Skin of body (tissue), 2 donors: ENCODE measurements around a stretch of chr18.

- RAMPAGE, long total RNA: no peak
Measured at GRCh38 chr18:3079082-3079618, 66.2 kb upstream of the LPIN2 start.

DNA sequence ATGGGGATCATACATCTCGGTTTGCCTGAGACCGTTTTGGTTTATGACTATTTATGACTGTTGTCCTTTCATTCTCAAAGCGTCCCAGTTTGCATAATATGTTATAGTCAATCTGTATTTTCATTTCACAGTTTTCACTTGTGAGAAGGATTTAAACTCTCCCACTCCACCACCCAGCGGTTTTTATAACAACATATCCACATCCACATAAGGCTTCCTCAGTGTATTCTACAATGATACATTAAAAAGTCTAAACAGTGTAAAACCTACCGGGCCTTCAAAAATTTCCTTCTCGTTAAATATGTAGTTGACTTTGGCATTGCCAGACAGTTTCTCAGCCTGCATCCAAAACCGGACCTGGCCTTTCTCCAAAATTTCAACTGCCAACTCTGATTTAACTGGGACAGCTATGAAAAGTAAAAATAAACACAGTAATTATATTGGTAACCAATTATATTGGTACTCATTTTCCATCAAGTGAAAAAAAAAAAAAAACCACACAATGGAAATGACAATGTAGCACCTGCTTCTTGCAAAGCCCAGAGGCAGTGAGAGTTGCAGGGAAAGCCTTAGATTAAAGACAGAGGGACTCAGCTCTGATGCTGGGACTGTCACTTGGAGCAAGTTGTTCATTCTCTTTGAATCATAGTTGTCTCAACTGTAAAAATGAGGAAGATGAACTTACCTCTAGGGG is 81.1 kb upstream of the LPIN2 start:
- RAMPAGE, long total RNA: no peak

DNA sequence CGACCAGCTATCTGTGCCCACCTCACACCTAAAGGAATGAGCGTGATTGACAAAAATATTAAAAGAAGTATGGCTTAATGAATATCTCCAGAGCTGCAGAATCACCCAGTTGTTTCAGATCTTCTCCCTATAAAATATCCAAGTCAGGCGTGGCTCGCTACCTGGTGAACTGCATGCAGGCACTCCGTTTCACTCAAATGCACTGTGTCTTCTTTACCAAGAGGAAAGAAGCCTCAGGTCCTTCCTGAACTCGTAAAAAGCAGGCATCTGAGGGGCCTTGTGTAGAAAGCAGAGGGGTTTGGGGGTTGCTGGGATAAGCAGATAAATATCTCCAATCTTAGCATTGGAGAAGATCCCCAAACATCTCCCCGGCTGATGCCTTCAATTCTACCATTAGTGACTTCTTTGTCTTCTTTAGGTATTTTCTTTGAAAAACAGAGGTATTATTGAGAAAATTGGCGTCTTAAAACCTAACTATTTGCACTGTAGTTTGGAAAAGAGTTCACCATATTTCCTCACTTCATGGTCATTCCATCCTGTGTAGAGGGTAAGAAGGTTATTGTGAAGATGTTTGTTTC is 67.8 kb downstream of the MYOM1 start:
- RAMPAGE, long total RNA: no peak

- RAMPAGE, long total RNA: no peak
Measured at GRCh38 chr18:3179440-3180096, 40.2 kb downstream of the MYOM1 start.

- RAMPAGE, long total RNA: no peak
Measured at GRCh38 chr18:3253177-3253581, 5.6 kb downstream of the MYL12A start.

GRCh38 chr18:3257112-3258090 is 4.5 kb upstream of the MYL12B start:
- RAMPAGE, long total RNA: no peak

DNA sequence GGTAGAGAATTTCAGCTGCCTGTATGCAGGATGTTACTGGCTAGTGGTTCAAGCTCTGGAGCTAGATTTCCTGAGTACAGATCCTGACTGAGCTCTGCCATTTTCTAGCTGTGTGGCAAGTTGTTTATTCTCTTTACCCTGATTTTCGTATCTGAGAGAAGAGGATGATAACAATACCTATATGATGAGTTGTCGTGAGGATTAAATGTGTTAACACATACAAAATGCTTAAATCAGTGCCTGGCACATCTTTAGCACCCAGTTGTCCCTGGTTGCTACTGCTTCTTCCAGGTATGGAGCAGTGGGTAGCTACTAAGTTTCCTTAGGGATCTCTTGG is 1.8 kb downstream of the MYL12B start:
- RAMPAGE, long total RNA: no peak

- RAMPAGE, long total RNA: no peak
Measured at GRCh38 chr18:3449940-3450148, 128 bp upstream of the TGIF1 start.

DNA sequence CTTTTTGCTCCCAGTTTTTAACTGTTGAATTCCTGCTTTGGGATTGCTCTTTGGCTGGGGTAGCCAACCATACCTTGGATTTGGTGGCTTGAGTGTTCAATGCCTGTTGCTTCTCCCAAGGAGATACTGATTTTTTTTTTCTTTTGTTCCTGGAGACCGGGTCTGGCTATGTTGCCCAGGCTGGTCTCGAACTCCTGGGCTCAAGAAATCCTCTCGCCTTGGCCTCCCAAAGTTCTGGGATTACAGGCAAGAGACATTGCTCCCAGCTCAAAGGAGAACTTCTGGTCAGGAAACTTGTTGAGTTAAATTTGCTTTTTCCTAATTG is 3.0 kb downstream of the TGIF1 start:
- RAMPAGE, long total RNA: no peak

- RAMPAGE, long total RNA: no peak
Measured at GRCh38 chr18:3458461-3459350, 8.7 kb downstream of the TGIF1 start.

DNA sequence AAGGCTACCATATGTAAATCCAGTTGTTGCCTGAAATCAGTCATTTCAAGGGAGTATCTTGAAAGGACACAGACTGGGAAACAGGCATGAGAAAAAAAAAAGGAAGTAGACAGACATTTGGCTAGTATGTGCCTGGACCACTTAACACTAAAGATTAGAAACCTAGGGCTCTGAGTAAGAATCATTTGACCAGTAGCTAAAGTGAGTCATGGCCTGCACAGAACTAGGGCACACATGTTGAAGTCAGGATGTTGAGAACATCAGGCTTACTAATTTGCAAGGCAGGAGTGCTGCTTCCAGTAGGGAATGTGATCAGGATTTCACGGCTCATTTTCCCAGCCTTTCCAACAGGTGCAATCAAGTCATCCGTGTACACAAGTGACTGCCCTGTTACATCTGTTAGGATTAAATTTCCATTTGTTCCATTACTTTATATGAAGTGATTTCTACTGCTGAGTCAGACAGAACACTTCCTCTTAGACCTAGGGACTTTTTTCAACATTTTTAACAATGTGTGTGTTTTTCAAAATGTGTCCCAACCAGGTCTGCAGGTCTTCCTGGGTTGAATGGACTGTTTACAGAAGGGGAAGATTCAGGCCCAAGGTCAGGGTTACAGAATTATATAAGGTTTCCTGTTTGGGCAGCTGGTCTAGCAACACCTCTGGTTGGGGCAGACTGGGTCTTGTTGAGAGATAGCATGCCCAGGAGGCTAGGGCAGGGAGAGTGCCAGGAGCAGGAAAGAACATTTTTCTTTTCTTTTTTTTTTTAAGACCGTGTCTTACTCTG is 145.6 kb downstream of the TGIF1 start:
- RAMPAGE, long total RNA: no peak

GRCh38 chr18:3608420-3608833 is 158.5 kb downstream of the TGIF1 start:
- RAMPAGE, long total RNA: no peak

GRCh38 chr18:3654509-3655151 is 204.7 kb downstream of the TGIF1 start:
- RAMPAGE, long total RNA: no peak

DNA sequence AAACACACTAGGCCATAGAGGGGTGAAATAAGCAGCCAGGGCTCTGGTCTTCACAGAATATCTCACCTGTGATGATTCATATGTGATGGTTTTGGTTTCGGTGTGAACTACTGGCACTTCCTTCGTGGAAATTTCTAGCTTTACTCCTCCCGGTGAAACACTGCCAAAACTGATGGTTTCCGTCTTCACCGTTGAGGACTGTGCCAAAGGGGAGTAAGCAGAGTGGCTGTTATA is 100.5 kb upstream of the ZBTB14 start:
- RAMPAGE, long total RNA: no peak

DNA sequence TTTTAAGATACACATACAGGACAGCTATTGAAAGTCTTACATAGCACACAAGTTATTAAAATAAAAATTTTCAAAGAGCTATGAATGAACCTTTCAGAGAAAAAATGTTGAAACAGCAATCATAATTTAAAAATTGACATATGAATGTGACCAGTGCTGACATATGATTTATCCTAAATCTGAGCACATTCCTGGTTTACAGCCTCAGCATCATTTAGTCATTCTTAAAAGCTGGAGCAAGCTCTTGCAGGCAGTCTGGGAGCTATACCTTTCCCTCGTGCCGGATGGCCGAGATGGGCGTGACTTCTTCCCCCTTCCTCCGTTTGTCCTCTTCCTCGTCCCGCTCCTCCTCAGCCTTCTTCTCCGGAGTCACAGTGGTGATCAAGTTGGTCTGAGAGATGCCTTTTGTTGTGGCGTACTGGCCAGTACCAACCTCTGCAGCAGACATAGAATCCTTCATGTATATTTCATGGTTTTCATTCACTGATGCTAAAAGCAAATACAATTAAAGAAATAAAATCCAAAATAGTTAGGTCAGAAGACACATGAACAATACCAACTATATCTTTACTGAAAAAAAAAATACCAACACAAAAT is 124.0 kb upstream of the ZBTB14 start:
- RAMPAGE, long total RNA: no peak

GRCh38 chr18:5420972-5421514 is 122.8 kb downstream of the EPB41L3 start:
- RAMPAGE, long total RNA: no peak

DNA sequence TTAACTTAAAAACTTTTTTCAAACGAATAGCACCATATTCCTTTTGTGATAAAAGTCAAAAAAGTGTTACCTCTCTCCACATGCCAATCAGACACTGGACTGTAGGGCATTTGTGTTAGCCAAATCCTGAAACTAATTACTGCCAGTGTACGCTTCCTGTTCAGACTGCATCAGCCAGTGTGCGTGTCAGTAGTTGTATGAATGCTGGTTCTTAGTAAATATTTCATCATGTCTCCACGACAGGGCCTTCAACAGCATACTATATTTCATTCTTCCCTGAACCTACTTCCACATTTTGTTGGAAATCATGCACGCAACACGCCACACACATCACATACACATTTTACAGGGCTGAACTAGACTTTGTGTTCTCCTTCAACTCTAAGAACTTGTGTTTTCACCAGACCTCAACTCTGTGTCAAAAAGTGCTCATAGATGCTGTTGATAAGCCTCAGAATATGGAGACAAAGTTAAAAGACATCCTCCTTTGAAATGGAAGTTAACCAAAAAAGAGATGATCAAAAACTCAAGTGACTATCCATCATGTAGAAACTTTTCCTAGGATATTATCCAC is 77.5 kb downstream of the EPB41L3 start:
- RAMPAGE, long total RNA: no peak

DNA sequence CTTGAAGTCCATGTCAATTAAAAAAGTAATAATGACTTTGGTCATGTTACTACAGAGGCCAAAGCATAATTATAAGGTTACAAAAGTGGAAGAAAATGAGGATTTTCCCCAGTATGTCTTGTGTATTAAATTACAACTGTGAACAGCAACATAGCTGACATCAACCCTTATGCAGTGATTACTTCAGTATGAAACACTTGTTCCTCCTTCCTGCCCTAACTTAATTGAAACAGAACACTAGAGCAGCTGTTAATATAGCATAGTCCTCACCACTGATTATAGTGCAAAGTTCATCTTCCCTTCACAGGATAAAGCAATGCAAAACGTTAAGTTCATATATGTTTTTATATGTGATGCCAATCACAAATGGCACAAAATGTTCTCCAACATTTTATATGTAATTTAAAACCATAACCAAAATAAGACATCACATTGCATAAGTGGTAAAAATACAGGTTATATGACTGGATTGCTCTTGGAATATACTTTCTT is 29.8 kb downstream of the EPB41L3 start:
- RAMPAGE, long total RNA: no peak

GRCh38 chr18:5515210-5515509 is 28.6 kb downstream of the EPB41L3 start:
- RAMPAGE, long total RNA: no peak

DNA sequence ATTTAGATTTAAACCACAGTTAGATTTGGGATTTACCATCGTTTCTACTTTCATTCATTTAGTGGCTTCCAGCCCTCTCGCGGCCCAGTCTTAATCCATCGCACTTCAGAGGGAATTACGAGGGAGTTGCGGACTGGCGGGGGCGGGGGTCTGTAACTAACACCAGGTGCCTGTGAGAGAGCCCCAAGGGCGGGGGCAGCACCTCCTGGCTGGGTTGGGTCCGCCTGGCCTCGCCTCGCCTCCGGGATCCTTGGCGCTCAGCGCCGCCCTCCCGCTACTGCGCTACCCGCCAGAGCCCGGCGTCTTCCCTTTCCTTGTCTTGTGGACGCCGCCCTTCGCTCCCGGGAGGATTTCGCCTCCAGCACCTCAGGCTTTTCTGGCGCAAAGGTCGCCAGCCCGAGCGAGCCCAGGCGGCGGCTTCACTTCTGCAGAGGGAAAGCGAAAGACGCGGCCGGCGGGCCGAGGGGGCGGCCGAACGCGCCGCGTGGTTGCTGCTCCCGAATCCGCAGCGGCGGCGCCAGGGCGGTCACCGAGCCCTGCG is 84.5 kb upstream of the EPB41L3 start:
- RAMPAGE, long total RNA: no peak